HT-29 (cell line): ENCODE data around the genes MCEMP1 and CLEC4G.

- RAMPAGE, long total RNA: no peak
Measured at GRCh38 chr19:6754992-6755486, 12.2 kb downstream of the SH2D3A start.

- RAMPAGE, long total RNA: no peak
Measured at GRCh38 chr19:7084138-7085174, 15.0 kb downstream of the ZNF557 start.

DNA sequence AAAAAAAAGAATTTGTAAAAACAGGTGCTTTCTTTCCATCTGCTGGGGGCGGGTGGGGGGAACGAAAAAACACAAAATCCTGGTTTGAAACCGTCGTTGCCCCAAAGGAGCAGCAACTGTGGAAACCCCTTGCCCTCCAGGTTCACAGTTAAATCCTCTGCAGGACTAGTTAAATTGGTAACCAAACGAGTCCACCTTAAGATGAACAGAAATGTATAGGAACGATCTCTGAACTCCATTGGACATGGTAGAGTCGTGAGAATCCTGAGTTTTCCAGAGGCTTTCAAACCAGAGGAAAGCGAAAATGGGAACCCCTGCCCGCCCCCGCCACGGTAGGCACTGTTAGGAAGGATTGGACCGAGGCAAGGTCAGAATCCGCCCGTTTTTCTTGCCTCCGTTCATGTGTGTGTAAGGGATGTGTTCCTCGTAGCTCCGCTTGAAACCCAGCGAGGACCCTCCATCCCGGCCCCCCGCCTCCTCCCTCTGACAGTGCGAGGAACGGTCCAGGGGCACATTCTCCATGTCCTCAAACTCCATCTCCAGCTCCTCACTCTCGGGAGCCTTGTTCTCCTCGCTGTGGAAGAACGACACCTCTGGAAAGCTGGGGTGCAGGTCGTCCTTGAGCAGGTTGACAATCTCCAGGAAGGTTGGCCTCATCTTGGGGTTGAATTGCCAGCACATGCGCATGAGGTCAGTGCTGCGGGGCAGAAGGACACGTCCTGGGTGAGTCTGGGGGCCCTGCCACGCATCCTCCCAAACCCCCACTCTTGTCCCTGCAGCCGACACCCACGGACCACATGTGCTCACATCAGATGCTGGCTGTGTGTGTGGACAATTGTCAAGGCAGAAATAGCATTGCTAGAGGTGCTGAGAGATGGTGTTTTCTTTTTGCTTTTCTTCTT, 47.5 kb downstream of the ZNF557 start:
- RAMPAGE, long total RNA: no peak

DNA sequence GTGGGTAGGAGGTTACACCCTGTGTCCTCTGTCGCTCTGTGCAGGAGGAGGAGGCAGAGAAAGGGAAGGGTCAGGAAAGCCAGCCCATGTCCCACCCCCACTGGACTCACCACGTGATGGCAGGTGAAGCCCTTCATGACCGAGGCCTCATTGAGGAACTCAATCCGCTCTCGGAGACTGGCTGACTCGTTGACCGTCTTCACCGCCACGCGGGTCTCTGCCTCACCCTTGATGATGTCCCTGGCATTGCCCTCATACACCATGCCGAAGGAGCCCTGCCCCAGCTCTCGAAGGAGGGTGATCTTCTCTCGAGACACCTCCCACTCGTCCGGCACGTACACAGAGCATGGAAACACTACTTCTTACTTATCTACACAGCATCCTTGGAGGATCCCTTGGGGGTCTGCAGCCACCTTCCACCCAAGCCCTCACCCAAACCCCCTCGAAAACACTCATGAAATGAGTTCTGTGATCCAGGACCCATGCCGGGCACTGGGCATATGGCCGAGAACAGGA, 55.7 kb downstream of the ZNF557 start:
- RAMPAGE, long total RNA: no peak

GRCh38 chr19:7152639-7153199, 83.2 kb downstream of the ZNF557 start:
- RAMPAGE, long total RNA: no peak

DNA sequence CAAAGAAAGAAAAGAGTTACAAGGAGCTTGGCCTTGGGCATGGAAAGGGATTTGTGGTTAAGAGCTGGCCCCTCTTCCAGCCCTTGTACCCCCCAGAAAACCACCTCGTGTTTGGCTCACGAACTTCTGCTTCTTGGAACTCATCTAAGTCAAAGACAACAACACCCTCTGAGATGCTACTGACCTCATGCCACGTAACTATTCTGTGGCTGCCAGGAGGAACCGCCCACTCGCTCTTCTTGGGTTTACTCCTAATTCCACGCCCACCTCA, 86.3 kb downstream of the INSR start:
- RAMPAGE, long total RNA: no peak

- RAMPAGE, long total RNA: no peak
Measured at GRCh38 chr19:7255497-7256011, 38.7 kb downstream of the INSR start.

GRCh38 chr19:7333666-7334268, 15.0 kb upstream of the ARHGEF18 start:
- RAMPAGE, long total RNA: no peak

DNA sequence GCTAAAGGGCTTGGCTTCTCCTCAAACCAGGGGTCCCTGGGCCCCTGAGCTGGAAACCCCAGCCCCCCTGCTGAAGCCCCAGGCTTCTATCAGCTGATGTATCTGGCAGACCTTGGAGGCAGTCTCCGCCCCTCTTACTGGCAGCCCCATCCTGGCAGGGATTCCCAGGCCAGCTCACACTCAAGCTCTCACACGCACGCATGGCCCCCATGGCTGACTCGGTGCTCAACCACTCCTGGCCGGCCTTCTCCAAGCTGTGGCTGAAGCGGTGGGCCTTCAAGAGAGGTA, 6.6 kb downstream of the ARHGEF18 start:
- RAMPAGE, long total RNA: no peak

DNA sequence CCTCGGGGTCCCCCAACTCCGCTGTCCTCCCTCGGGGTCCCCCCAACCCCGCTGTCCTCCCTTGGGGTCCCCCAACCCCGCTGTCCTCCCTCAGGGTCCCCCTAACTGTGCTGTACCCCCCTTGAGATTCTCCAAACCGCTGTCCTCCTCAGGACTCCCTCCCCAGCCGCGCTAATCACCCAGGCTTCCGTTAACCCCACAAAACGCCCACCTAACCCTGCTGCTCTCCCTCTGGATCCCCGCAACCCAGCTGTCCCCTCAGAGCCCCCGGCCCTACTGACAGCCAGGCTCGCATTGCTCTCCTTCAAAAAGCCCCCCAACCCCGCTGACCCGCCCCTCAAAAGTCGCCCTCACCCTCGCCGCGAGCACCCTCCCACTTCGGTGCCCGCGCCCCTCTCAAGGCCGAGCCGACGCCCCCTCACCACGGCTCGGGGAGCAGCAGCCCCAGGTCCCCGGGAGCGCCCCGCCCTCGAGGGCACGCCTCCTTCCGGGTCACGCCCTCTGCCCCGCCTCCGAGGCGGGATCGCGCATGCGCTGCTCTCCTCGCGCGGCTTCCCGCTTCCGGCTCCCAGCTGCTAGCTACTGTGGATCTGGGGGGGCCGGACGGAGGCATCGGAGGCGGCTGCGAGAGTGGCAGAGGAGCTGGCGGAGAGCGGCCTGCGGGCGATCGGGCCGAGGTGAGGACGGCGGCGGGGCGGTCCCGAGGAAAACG, 46.0 kb downstream of the ARHGEF18 start:
- RAMPAGE, long total RNA: no peak

DNA sequence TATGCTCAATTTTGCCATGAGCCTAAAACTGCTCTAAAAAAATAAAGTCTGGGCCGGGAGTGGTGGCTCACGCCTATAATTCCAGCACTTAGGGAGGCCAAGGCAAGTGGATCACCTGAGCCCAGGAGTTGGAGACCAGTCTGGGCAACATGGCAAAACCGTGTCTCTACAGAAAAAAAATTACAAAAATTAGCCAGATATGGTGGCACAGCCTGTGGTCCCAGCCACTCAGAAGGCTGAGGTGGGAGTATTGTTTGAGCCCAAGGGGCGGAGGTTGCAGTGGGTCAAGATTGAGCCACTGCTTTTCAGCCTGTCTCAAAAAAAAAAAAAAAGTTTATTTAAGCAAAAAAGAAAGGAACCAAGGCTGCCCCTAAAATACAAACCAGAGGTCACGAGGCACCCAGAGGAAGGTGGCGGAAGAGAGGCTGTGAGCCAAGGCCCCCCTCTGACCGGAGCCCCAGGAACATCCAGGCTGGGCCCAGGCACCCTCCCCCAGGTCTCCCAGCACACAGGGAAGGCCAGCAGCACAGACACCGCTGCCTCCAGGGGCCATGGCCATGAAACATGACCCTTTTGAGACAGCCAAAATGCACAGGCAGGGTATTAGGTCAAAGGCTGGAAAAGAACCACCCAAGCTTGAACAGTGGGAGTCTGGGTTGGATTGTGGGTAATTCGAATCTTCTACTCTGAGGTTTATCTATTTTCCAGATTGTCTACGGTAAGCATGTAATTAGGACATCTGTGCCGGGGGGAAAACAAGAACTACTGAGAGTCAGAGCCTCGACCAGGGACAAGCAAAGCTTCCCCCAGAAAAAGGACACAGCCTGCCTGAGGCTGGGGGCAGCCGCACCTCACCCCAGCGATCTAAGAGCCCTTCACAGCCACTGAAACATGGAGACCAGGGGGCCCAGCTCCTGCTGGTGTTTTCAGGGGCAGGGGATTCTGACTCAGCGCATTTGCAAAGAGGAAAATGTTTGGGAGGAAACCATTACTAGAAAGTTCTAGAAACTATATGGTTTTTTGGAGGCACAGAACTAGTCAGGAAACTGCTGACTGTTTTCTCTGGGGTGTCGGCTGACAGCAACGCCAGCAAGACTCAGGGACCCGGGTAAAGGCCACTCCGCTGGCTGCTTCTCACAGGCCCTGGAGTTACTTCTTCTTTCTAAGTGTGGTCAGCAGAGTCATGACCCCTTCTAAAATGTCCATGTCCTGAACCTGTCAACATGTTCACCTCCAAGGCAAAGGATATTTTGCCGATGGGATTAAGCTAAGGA, 8.5 kb downstream of the PEX11G start:
- RAMPAGE, long total RNA: no peak

DNA sequence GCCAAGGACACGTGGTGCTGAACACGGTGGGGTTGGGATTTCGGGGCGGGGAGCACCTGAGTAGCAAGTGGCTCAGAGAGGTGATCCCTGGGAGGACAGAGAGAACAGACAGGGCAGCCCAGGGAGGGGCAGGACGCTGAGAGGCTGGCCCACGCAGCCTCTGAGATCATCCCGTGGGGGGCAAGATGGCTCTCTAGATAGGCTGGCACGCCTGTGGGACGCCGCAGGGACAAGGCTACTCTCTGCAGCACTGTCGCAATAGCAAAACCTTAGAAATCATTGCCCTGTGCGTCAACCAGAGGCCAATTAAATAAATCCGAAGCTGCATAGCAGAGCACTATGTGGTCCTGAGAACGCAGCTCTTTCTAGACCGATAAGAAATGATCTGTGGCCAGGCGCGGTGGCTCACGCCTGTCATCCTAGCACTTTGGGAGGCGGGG, 5.1 kb downstream of the PEX11G start:
- RAMPAGE, long total RNA: no peak

- RAMPAGE, long total RNA: no peak
Measured at GRCh38 chr19:7505124-7506355, 8.2 kb downstream of the TEX45 start.

DNA sequence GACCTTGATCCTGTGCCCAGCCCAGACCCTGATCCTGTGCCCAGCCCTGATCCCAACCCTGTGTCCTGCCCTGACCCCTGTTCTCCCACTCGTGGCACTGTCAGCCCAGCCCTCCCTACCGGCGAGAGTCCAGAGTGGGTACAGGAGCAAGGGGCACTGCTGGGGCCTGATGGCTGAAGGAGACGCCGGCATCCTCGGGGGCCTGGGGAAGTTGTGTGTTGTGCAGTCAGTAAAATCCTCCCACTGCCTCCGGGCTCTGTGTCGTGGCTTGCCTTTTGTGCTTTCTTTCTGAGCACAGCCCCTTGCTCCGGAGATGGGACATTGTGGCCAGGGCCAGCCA, 1.7 kb upstream of the MCOLN1 start:
- RAMPAGE, long total RNA: no peak

GRCh38 chr19:7528534-7529502, 6.4 kb downstream of the MCOLN1 start:
- RAMPAGE, long total RNA: no peak

GRCh38 chr19:7676810-7677459, at the start of gene MCEMP1:
Gene MCEMP1 (plus strand): TSS chr19:7677090.
- RAMPAGE, long total RNA: no peak

DNA sequence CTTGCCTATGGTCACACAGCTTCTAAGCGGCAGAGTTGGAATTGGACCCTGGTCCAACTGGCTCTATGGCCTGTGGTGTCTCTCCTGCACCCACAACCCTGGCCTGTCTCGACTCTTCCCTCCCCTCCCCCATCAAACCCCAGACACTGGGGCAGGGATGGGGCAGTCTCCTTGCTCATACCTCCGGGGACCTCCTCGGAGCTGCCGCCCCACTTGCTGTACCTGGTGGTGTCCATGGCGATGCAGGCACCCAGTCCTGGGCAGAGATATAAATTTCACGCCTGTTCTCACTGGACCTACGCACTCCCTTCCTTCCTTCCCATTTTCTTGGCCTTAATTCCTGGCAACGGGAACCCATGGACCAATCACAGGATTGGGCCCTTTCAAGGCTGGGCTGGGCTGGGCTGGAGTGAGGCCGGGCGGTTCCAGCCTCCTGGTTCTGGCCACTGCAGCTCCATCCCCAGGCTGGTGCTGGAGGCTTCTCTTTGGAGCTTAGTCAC, at the start of gene CLEC4G:
CLEC4G (minus strand) TSS at position 244 of the 500 bp plus-strand sequence.
- RAMPAGE, long total RNA: no peak

DNA sequence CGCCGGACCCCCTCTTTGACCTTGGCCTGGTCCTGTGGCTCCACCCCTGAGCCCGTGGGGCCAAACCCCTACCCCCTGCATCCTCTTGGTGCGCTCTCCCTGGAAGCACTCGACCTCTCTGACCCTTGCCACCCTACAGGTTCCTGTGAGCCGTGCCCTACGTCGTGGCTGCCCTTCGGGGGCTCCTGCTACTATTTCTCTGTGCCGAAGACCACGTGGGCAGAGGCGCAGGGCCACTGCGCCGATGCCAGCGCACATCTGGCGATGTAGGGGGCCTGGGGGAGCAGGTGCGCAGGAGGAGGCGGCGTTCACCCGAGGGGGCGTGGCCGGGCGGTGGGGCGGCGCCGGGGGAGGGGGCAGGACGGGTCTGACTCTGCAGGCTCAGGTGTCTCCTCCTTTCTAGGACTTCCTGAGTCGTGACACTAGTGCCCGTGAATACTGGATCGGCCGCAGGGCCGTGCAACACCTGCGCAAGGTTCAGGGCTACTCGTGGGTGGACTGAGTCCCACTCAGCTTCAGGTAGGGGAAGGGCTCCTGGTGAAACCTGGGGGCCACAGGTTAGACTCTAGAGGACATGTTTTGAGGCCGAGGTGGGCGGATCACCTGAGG, 26.4 kb downstream of the CLEC4M start:
- RAMPAGE, long total RNA: no peak

GRCh38 chr19:7870760-7871259, 3.4 kb downstream of the PRR36 start:
- RAMPAGE, long total RNA: no peak

DNA sequence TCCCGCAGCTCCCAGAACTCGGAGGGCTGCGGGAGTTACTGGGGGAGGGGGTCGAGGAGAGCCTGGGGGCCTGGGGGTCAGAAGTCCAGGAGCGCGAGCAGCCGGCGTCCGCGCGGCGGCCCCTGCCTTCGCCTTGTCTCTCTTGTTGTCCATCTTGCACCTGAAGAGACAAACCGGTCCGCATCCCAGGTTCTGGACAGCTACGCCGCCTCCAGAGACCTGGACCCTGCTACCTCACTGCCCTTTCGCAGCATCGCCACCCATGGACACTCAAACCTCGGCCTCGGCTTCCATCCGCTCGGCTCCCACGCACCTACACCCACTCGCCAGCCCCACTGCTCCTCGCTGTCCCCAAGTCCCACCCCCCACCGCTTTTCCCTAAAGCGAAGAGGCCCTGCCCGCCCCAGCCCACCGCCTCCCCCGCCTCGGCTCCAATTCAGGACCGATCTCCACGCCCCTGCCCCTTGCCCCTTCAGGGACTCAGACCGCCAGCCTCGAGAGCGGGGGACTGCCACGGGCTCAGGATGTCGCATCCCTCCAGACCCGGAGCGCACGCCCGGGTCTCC, 570 bp downstream of the PRR36 start:
- RAMPAGE, long total RNA: no peak